K562 (cell line): ENCODE data around the genes USP53, C4orf3 and BLTP1.

- RAMPAGE, long total RNA, result start-site peak on the plus strand at chr4:119212662-119212720, 234 and 73 reads in 2 replicates
- RRBS, result no CpG with 5 or more reads among the region's 66 CpGs
PRO-cap:
- standard, result bidirectional peak, plus-strand start at chr4:119212713, minus-strand start at chr4:119212356
- CoPRO, capped RNA only, 2 experiments, result peak in 2 of 2 experiments; most common plus-strand start chr4:119212713 (in 2); most common minus-strand start chr4:119212356 (in 2)
- CoPRO, capped and uncapped RNA, 2 experiments, result peak in 2 of 2 experiments; most common plus-strand start chr4:119212669 (in 1); most common minus-strand start chr4:119212356 (in 1)
- CoPRO, uncapped RNA only, 2 experiments, result peak in 2 of 2 experiments; most common plus-strand start chr4:119212642 (in 1); most common minus-strand start chr4:119212362 (in 1)
CAGE:
- cytosol, long polyA plus RNA, result start-site peak on the plus strand at chr4:119212668-119212713, 317 and 24 reads in 2 replicates
- long polyA plus RNA, result no peak
- nucleolus, long total RNA, result no peak
- nucleus, long polyA plus RNA, result start-site peak on the minus strand at chr4:119212357-119212412, 10 and 15 reads in 2 replicates; start-site peak on the plus strand at chr4:119212585-119212744, 463 and 469 reads in 2 replicates
Measured at GRCh38 chr4:119211739-119212920, at the start of gene USP53. Gene USP53 (plus strand): TSS chr4:119212713.

DNA sequence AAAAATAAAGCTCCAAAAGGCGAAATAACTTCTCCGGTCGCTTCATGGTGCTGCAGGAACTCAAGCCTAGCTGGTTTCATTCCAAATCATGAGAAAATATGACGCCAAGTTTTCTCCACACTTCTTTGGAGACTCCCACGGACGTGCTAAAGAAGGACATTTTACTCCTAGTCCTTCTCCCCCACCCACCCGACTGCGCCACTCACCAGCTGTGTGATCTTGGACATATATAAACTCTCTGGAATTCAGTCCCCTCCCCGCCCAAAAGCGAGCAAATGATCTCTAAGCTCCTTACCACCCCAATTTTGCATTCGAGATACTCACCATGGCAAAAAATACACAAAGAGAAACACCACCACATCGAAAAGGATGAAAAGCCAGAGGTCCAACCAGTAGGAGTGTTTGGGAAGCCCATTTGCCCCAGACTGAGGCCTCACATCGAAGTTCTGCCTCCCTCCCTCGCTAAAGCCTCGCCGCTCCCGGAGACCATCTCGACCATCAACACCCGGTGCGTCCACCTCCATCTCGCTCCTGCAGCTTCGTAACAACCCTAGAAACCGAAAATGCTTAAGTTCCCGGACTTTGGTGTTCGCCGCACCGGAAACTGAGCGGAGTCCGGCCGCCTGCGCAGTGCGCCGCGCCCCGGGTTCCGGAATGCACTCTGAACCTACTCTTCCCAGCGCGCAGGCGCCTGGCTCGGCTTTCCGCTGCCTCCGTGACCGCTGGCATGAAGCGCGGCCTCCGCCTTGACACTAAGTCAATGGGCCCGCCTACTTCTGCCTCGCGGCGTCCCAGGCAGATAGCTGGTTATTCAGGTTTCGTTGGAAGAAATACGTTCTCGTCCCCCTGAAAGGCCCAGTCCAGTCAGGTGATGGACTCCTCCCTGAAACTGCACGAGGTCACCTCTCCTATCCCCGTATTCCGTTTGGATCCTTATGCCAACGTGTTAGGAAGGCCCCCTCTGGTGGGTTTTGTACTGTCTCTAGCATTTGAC is at the start of gene C4orf3:
Gene C4orf3, minus strand, starts transcription at position 634 of the 994 bp plus-strand sequence.
- RAMPAGE, long total RNA, result start-site peak on the minus strand centred at position 588 of the sequence, 113 bp wide, 1,166 and 825 reads in 2 replicates
- RRBS, result 3% methylated on average over 6 of the region's 57 CpGs
PRO-cap:
- standard, result bidirectional peak, plus-strand start at position 160 of the sequence, minus-strand start at position 197 of the sequence; bidirectional peak, plus-strand start at position 702 of the sequence, minus-strand start at position 543 of the sequence
- CoPRO, capped RNA only, 2 experiments, result peak in 2 of 2 experiments; most common plus-strand start position 702 of the sequence (in 2); most common minus-strand start position 543 of the sequence (in 1)
- CoPRO, capped and uncapped RNA, 2 experiments, result peak in 2 of 2 experiments; most common plus-strand start position 694 of the sequence (in 2); most common minus-strand start position 546 of the sequence (in 1)
- CoPRO, uncapped RNA only, 2 experiments, result peak in 1 of 2 experiments; most common plus-strand start position 694 of the sequence (in 1); most common minus-strand start position 543 of the sequence (in 1)
CAGE:
- cytosol, long polyA plus RNA, result start-site peak on the minus strand centred at position 593 of the sequence, 104 bp wide, 802 and 570 reads in 2 replicates
- long polyA plus RNA, result start-site peak on the minus strand centred at position 586 of the sequence, 107 bp wide, 647 and 996 reads in 2 replicates
- nucleolus, long total RNA, result no peak
- nucleus, long polyA plus RNA, result start-site peak on the minus strand centred at position 590 of the sequence, 99 bp wide, 352 and 306 reads in 2 replicates

- RAMPAGE, long total RNA, result no peak
- RRBS, result 13% methylated on average over 16 of the region's 74 CpGs
PRO-cap:
- standard, result no peak
- CoPRO, capped RNA only, 2 experiments, result no peak in any of the 2 experiments
- CoPRO, capped and uncapped RNA, 2 experiments, result no peak in any of the 2 experiments
- CoPRO, uncapped RNA only, 2 experiments, result no peak in any of the 2 experiments
CAGE:
- cytosol, long polyA plus RNA, result no peak
- long polyA plus RNA, result no peak
- nucleolus, long total RNA, result no peak
- nucleus, long polyA plus RNA, result no peak
Measured at GRCh38 chr4:121070620-121071802, 1.3 kb downstream of the NDNF start.

GRCh38 chr4:121153850-121154484 is 10.2 kb downstream of the TNIP3 start:
- RAMPAGE, long total RNA, result no peak
- RRBS, result no CpG with 5 or more reads among the region's 7 CpGs
PRO-cap:
- standard, result no peak
- CoPRO, capped RNA only, 2 experiments, result no peak in any of the 2 experiments
- CoPRO, capped and uncapped RNA, 2 experiments, result no peak in any of the 2 experiments
- CoPRO, uncapped RNA only, 2 experiments, result no peak in any of the 2 experiments
CAGE:
- cytosol, long polyA plus RNA, result no peak
- long polyA plus RNA, result no peak
- nucleolus, long total RNA, result no peak
- nucleus, long polyA plus RNA, result no peak

DNA sequence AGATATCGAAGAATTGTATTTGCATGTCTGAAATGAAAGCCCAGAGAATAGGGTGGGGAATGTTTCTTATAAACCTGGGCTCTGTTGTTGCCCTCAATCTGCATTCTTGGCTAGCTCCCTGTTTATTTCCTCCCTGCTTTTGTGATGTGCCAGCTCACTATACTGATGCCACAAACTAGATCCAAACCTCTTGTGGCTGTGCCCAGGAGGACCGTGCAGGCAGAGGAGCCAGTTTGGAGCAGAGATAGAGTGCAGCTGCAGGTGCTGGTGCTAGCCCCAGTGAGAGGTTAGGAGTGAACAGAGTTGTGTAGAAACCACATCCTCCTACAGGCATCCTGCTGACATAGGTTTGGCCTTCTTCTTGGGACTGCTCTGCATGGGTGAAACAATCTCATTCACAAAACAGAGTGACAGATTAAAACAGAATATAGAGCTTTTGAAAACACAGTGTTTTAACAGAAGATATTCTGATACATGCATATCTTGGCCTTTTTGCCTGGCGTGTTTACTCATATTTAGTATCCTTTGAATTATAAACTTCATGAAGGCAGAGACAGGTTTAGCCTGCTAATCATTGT is 25.7 kb upstream of the TNIP3 start:
- RAMPAGE, long total RNA, result no peak
- RRBS, result no CpG with 5 or more reads among the region's 3 CpGs
PRO-cap:
- standard, result no peak
- CoPRO, capped RNA only, 2 experiments, result no peak in any of the 2 experiments
- CoPRO, capped and uncapped RNA, 2 experiments, result no peak in any of the 2 experiments
- CoPRO, uncapped RNA only, 2 experiments, result no peak in any of the 2 experiments
CAGE:
- cytosol, long polyA plus RNA, result no peak
- long polyA plus RNA, result no peak
- nucleolus, long total RNA, result no peak
- nucleus, long polyA plus RNA, result no peak

DNA sequence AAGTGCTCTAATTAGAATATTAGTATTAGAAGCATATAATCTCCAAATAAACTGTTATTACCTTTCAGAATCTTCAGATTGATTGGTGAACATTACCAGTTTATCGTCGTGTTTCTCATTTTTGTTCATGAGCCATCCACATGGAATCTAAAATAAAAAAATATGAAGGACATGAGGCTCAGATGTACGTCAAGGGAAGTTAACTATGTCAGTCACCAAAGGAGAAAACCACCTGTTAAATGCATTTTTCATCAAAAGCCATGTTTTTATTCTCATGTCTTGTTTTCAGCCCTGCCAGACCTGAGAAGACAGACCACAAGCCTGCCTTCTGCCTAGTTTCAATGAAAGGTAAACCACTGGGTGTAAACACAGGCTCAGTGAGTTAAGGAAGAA is 52.2 kb upstream of the TNIP3 start:
- RAMPAGE, long total RNA, result no peak
- RRBS, result no CpG with 5 or more reads among the region's 3 CpGs
PRO-cap:
- standard, result no peak
- CoPRO, capped RNA only, 2 experiments, result no peak in any of the 2 experiments
- CoPRO, capped and uncapped RNA, 2 experiments, result no peak in any of the 2 experiments
- CoPRO, uncapped RNA only, 2 experiments, result no peak in any of the 2 experiments
CAGE:
- cytosol, long polyA plus RNA, result no peak
- long polyA plus RNA, result no peak
- nucleolus, long total RNA, result no peak
- nucleus, long polyA plus RNA, result no peak

DNA sequence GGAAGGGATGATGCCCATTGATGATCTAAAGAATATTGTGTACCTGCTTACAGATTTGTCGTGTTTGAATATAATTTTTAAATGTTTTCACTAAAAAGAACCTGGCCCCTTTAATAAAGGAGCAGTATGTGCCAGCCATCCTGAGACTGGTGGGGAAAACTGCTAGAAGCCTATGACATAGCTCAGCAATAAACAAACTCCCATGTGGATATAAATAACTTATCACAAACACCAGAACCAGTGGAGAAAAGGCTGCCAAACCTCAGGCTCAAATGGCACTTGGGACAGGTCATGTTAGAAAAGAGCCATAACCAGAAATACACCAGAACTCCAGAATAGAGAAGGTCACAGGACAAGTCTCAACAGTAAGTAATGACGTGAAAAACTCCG is 11.6 kb upstream of the QRFPR start:
- RAMPAGE, long total RNA, result no peak
- RRBS, result no CpG with 5 or more reads among the region's 3 CpGs
PRO-cap:
- standard, result no peak
- CoPRO, capped RNA only, 2 experiments, result no peak in any of the 2 experiments
- CoPRO, capped and uncapped RNA, 2 experiments, result no peak in any of the 2 experiments
- CoPRO, uncapped RNA only, 2 experiments, result no peak in any of the 2 experiments
CAGE:
- cytosol, long polyA plus RNA, result no peak
- long polyA plus RNA, result no peak
- nucleolus, long total RNA, result no peak
- nucleus, long polyA plus RNA, result no peak

DNA sequence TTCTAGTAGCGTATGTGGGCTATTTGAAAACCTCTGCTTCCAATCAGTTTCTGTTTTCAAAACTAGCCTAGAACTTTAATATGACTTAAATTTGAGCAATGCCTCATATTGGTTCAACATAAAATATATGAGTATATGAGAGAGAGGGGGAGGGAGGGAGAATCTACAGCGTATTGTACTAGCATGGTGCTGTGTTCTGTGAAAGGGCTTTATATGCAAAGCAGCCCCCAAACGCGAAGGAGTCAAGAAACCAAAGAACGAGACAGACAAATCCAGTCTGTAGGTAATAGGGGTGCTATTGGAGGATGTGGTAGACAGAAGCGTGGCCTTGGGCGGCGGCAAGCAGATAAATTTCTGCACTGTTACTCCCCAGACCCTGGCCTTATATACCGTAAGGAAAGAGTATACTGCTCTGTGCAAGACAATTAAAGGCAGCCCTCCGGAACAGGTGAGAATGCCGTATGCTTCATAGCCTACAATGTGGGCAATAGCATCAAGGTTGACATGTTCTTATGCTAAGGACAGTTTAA is 853 bp upstream of the ANXA5 start:
- RAMPAGE, long total RNA, result no peak
- RRBS, result no CpG with 5 or more reads among the region's 11 CpGs
PRO-cap:
- standard, result no peak
- CoPRO, capped RNA only, 2 experiments, result no peak in any of the 2 experiments
- CoPRO, capped and uncapped RNA, 2 experiments, result no peak in any of the 2 experiments
- CoPRO, uncapped RNA only, 2 experiments, result no peak in any of the 2 experiments
CAGE:
- cytosol, long polyA plus RNA, result no peak
- long polyA plus RNA, result no peak
- nucleolus, long total RNA, result no peak
- nucleus, long polyA plus RNA, result no peak

DNA sequence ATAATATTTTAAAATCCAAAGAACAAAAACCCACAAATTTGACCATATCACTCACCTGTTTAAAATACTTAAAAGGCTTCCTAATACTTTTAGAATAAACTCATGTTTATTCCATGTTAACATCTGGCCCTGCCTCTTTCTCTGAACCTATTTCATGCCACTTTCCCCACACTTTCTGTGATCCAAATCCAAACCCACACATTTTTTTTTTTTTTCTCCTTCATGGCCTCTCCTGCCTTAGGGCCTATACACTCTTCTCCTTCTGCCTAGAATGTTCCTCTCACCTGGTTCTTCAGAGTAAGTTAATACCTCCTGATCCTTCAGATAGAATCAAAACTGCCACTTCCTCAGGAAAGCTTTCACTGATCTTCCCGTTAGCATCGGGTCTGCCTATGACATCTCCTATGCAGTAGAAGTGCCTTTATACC is 84.1 kb upstream of the TRPC3 start:
- RAMPAGE, long total RNA, result no peak
- RRBS, result no CpG with 5 or more reads among the region's 2 CpGs
PRO-cap:
- standard, result no peak
- CoPRO, capped RNA only, 2 experiments, result no peak in any of the 2 experiments
- CoPRO, capped and uncapped RNA, 2 experiments, result no peak in any of the 2 experiments
- CoPRO, uncapped RNA only, 2 experiments, result no peak in any of the 2 experiments
CAGE:
- cytosol, long polyA plus RNA, result no peak
- long polyA plus RNA, result no peak
- nucleolus, long total RNA, result no peak
- nucleus, long polyA plus RNA, result no peak

DNA sequence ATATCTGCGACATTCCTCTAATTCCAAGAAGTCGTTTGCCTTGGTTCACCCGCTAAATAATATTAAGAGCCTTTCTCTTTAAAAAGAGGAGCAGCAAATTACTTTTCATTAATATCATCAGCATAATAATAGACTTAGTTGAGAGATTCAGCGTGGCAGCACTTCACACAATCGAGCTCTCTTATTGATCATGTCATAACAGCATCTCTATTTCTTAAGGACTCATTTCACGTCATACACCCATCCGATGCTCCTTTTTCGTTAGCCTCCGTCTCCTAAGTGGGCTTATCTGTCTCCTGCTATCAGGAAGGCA is 339 bp upstream of the BLTP1 start:
- RAMPAGE, long total RNA, result no peak
- RRBS, result no CpG with 5 or more reads among the region's 9 CpGs
PRO-cap:
- standard, result no peak
- CoPRO, capped RNA only, 2 experiments, result no peak in any of the 2 experiments
- CoPRO, capped and uncapped RNA, 2 experiments, result no peak in any of the 2 experiments
- CoPRO, uncapped RNA only, 2 experiments, result no peak in any of the 2 experiments
CAGE:
- cytosol, long polyA plus RNA, result no peak
- long polyA plus RNA, result no peak
- nucleolus, long total RNA, result no peak
- nucleus, long polyA plus RNA, result no peak

DNA sequence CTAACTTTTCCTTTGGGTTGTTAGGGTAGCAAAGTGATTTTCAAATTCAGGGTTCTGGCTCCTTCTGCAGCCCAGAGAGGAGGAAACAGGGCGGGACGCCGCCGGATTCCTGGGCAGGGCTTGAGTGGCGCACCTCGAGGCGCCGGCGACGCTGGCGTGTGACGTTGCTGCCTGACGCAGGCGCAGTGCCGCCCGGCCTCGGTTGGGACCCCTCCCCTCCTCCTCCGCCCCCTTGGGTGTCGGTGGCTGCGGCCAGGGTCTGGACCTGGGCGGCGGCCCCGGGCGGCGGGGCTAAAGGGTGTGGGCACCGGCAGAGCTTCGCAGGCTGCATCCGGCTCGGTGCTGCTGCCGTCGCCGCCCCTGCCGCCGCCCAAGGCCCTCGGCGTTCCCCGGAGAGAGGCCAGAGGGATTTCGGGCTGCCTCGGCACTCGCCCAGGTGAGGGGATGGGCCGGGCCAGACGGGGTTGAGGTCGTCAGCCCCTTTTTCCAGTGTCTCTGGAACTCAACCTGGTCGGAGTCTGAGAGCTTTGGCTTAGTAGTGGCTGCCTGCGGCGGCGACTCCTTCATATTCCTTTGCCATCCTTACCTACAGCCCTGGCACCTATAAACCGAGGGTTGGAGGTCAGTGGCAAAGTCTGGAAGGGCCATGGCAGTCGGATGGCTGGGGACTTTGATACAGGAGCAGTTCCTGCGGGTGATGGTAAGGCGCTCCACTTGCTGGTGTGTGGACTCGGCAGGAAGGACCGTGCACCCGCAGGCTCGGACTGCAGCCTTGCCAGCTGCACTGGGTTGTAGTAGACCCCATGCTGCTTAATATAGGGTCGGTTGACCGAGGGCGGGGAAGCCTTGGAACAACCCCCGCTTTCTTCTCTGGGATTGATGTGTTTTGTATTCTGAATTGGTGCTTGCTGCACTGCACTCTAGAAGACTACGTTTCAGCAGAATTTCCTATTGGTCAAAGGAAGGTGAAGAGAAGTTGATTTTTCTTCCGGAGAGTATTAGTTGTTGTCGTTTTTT is at the start of gene BLTP1:
Gene BLTP1, plus strand, starts transcription at position 183 of the 1,017 bp plus-strand sequence.
- RAMPAGE, long total RNA, result no peak
- RRBS, result 2% methylated on average over 26 of the region's 62 CpGs
PRO-cap:
- standard, result bidirectional peak, plus-strand start at position 223 of the sequence, minus-strand start at position 126 of the sequence; unidirectional peak, minus-strand start at position 786 of the sequence
- CoPRO, capped RNA only, 2 experiments, result peak in 2 of 2 experiments; most common plus-strand start position 179 of the sequence (in 1); most common minus-strand start position 126 of the sequence (in 2)
- CoPRO, capped and uncapped RNA, 2 experiments, result peak in 2 of 2 experiments; most common plus-strand start position 212 of the sequence (in 1); most common minus-strand start position 786 of the sequence (in 2)
- CoPRO, uncapped RNA only, 2 experiments, result no peak in any of the 2 experiments
CAGE:
- cytosol, long polyA plus RNA, result no peak
- long polyA plus RNA, result start-site peak on the plus strand centred at position 202 of the sequence, 82 bp wide, 38 and 70 reads in 2 replicates
- nucleolus, long total RNA, result no peak
- nucleus, long polyA plus RNA, result start-site peak on the plus strand centred at position 227 of the sequence, 31 bp wide, 145 and 82 reads in 2 replicates

DNA sequence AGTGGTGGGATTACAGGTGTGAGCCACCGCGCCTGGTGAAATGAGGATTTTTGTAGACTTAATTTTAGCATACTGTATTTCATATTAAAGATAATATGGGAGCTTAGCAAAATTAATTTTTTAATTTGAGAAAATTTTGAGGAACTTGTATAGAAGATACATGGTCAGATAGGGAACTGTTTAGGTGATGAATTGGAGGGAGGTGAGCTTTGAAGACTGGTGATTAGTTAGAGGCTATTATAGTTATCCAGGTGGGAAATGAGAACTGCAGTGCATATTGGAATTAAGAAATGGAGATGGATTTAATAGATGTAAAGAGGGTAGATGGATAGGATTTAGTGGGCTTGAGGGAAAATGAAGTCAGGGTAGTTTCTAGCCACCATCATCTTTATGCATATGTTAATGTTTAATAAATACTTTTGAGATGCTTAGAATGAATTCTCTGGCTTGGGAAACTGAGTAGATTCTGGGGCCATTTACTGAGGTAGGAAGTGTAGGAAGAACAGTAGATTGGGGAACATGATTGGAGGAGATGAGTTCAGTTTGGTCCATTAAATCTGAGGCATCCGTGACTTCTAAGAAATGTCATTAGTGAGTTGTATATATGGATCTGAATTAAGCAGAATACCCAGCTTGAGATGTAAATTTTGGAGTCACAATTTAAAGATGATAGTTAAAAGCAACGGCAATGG is 3.6 kb downstream of the BLTP1 start:
- RAMPAGE, long total RNA, result no peak
- RRBS, result no CpG with 5 or more reads among the region's 4 CpGs
PRO-cap:
- standard, result no peak
- CoPRO, capped RNA only, 2 experiments, result no peak in any of the 2 experiments
- CoPRO, capped and uncapped RNA, 2 experiments, result no peak in any of the 2 experiments
- CoPRO, uncapped RNA only, 2 experiments, result no peak in any of the 2 experiments
CAGE:
- cytosol, long polyA plus RNA, result no peak
- long polyA plus RNA, result no peak
- nucleolus, long total RNA, result no peak
- nucleus, long polyA plus RNA, result no peak

DNA sequence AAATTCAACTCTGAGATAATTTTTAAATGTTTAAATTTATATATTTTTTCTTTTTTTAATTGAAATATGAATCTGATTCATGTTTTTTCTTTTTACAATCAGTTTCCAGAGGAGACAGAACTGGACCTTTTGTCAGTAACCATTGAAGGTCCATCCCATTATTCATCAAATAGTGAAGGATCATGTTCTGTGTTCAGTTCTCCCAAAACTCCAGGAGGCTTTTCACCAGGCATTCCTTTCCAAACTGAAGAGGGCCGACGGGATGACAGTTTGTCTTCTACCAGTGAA is 50.9 kb upstream of the ADAD1 start:
- RAMPAGE, long total RNA, result no peak
- RRBS, result no CpG with 5 or more reads among the region's 2 CpGs
PRO-cap:
- standard, result no peak
- CoPRO, capped RNA only, 2 experiments, result no peak in any of the 2 experiments
- CoPRO, capped and uncapped RNA, 2 experiments, result no peak in any of the 2 experiments
- CoPRO, uncapped RNA only, 2 experiments, result no peak in any of the 2 experiments
CAGE:
- cytosol, long polyA plus RNA, result no peak
- long polyA plus RNA, result no peak
- nucleolus, long total RNA, result no peak
- nucleus, long polyA plus RNA, result no peak

DNA sequence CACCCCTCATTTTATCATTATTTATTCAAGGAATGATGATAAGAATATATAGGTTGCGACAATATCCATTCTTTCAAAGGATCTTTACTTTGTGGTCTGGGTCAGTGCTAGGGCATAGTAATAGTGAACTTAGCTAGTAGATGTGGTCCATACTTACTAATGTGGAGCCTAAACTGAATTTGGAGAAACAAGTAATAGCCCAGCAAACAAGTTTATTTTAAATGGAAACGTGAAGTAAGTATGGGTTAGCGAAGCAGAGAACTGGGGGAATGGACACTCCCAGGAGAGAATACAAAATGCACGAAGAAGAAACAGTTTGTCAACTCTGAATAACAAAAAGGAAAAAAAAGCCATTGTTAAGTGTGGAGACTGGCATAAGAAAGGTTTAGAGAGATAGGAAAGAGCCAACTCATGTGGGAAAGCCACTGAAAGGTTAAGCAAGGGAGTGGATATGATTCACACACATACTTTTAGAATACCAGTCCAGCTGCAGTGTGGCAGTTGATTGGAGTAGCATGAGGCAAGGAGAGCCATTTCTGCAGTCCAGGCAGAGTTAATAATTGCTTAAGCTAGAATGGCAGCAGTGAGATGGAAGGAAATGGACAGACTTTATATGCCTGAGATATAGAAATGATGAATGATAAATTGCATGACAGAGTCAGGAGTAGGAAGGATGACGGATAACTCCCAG is 37.0 kb upstream of the ADAD1 start:
- RAMPAGE, long total RNA, result no peak
- RRBS, result no CpG with 5 or more reads among the region's 5 CpGs
PRO-cap:
- standard, result no peak
- CoPRO, capped RNA only, 2 experiments, result no peak in any of the 2 experiments
- CoPRO, capped and uncapped RNA, 2 experiments, result no peak in any of the 2 experiments
- CoPRO, uncapped RNA only, 2 experiments, result no peak in any of the 2 experiments
CAGE:
- cytosol, long polyA plus RNA, result no peak
- long polyA plus RNA, result no peak
- nucleolus, long total RNA, result no peak
- nucleus, long polyA plus RNA, result no peak

DNA sequence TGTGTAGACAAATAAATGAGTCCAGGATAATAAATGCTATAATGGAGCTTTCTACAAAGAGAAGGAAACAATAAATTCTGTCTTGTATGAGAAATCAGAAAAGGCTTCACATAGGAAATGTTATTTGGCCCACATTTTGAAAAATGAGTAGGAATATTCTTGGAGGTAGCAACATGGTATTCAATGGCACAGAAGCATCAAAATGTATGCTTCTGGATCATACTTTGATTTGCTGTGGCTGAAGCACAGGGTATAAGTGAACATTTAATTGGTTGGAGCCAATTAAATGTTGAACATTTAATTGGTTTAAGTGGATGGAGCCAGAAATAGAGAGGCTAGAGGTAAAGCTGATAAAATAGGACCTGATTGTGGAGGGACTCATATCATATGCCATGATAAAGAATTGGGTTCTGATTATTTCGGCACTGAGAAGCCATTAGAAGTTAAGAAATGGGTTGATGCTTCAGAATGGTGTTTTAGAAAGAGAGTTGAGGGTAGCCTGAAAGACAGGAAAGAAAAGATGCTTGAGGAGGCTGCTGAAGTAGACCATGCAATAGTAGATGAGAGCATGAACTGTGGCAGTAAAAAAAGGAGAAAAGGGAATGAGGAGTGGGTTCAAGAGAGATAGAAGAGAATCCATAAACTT is 33.5 kb upstream of the ADAD1 start:
- RAMPAGE, long total RNA, result no peak
- RRBS, result no CpG with 5 or more reads among the region's 1 CpG
PRO-cap:
- standard, result no peak
- CoPRO, capped RNA only, 2 experiments, result no peak in any of the 2 experiments
- CoPRO, capped and uncapped RNA, 2 experiments, result no peak in any of the 2 experiments
- CoPRO, uncapped RNA only, 2 experiments, result no peak in any of the 2 experiments
CAGE:
- cytosol, long polyA plus RNA, result no peak
- long polyA plus RNA, result no peak
- nucleolus, long total RNA, result no peak
- nucleus, long polyA plus RNA, result no peak

- RAMPAGE, long total RNA, result no peak
- RRBS, result no CpG with 5 or more reads among the region's 5 CpGs
PRO-cap:
- standard, result no peak
- CoPRO, capped RNA only, 2 experiments, result no peak in any of the 2 experiments
- CoPRO, capped and uncapped RNA, 2 experiments, result no peak in any of the 2 experiments
- CoPRO, uncapped RNA only, 2 experiments, result no peak in any of the 2 experiments
CAGE:
- cytosol, long polyA plus RNA, result no peak
- long polyA plus RNA, result no peak
- nucleolus, long total RNA, result no peak
- nucleus, long polyA plus RNA, result no peak
Measured at GRCh38 chr4:122349406-122350028, 29.3 kb upstream of the ADAD1 start.

- RAMPAGE, long total RNA, result no peak
- RRBS, result no CpG with 5 or more reads among the region's 11 CpGs
PRO-cap:
- standard, result no peak
- CoPRO, capped RNA only, 2 experiments, result no peak in any of the 2 experiments
- CoPRO, capped and uncapped RNA, 2 experiments, result no peak in any of the 2 experiments
- CoPRO, uncapped RNA only, 2 experiments, result no peak in any of the 2 experiments
CAGE:
- cytosol, long polyA plus RNA, result no peak
- long polyA plus RNA, result no peak
- nucleolus, long total RNA, result no peak
- nucleus, long polyA plus RNA, result no peak
Measured at GRCh38 chr4:122578210-122579183, 42.4 kb downstream of the IL21 start.

DNA sequence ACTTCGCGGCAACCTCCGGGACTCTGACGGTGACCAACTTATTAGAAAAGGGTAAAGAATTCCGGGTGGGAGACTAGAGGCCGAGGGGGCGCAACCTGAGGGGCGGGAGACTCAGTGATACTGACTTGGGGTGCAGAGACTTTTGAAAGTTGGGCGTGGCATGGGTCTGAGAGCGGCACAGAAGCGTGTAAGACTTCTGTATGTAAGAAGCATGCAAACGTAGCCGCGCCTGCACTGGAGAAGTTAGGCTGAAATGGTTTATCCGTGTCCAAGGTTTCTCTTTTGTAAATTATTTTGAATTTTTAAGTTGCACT is 334 bp downstream of the SPATA5 start:
- RAMPAGE, long total RNA, result no peak
- RRBS, result 0% methylated on average over 1 of the region's 15 CpGs
PRO-cap:
- standard, result no peak
- CoPRO, capped RNA only, 2 experiments, result peak in 2 of 2 experiments; most common plus-strand start position 216 of the sequence (in 2); most common minus-strand start position 122 of the sequence (in 2)
- CoPRO, capped and uncapped RNA, 2 experiments, result no peak in any of the 2 experiments
- CoPRO, uncapped RNA only, 2 experiments, result no peak in any of the 2 experiments
CAGE:
- cytosol, long polyA plus RNA, result no peak
- long polyA plus RNA, result no peak
- nucleolus, long total RNA, result no peak
- nucleus, long polyA plus RNA, result no peak